Epithelial cell of prostate (primary cell): ENCODE measurements around a stretch of chr22.

DNA sequence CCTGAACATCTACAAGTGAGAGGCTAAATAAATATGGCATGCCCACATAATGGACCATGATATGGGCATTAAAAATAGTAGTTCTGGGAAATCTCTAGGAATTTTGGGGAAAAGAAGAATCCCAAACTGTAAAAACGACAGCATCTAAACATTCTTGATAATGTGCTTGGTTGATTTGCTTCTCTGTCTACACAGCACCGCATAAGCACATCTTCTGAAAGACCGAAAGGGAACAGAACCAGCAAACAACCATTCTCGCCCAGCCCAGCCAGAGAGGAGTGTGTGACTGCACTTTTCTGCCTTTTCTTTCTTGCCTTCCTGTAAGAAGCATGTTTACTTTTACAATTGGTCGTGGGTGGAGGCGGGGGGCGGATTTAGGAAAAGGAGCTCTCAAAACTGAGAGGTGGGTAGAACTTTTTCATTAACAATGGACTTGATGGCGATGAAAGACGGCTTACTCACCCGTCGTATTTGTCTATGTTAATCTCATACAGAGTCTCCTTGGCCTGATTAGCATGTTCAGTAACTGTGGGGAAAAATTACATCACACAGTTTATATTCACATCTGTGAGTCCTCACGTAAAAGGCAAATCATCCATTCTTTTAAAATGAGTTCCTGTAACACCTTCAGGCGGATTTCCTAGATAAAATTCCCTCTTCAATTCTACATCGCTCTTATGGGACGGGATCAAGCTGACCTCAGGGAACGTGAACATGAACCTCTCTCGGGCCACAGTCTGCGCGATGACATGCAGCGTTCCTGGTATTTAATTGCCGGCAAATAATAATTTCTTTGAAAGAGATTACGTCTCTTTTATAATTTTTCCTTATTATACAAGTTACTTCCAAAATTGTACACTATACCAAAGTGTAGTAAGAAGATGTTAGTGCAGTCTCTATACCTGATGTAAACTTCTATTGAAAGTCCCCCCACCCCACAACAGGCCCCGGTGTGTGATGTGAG lies 27.1 kb downstream of the CERK start:
- RRBS, result no CpG with 5 or more reads among the region's 23 CpGs

DNA sequence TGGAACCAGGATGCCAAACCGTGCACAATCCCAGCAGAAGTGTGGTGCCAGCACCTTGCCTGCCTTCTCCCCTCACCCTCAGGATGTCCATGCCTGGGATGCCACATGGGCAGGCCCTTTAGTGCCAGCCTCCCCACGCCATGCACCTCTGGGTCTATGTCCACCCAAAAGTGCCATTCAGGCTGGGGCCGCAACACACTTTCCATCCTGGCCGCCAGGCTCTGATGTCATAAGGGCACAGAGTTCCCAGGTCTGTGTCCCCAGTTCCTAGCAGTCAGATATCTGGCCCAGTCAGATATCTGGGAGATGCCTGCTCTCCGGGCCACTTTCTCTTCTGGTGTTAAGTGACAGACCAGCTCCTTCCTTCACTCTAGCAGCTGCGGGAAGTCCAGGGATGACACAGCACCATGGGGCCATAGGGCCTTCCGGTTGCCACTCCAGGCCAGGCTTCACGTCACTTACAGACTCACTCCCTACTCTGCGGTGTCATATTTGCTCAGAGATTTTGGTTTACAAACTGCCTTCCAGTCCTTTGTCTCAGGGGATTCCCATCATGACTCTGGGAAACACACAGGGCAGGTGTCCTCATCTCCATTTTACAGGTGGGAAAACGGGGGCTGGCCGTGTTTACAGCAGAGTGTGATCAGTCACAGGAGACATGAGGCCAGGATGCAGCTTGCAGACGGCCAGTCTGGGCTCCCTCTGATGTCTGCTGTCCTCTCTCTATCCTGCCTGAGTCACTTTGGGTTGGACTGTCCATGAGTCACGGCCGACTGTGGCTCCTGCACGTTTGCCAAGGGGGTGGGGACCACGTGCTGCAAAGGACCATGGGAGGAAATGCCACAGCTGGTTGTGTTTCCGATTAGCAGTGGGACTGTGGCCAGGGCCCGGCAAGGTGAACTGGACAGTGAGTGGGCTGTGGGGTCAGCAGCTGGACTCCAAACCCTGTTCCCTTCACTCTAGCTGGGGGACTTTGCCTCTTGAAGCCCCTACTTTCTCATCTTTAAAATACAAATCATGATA lies 8.3 kb upstream of the TBC1D22A start:
- RRBS, result 31% methylated on average over 2 of the region's 18 CpGs

DNA sequence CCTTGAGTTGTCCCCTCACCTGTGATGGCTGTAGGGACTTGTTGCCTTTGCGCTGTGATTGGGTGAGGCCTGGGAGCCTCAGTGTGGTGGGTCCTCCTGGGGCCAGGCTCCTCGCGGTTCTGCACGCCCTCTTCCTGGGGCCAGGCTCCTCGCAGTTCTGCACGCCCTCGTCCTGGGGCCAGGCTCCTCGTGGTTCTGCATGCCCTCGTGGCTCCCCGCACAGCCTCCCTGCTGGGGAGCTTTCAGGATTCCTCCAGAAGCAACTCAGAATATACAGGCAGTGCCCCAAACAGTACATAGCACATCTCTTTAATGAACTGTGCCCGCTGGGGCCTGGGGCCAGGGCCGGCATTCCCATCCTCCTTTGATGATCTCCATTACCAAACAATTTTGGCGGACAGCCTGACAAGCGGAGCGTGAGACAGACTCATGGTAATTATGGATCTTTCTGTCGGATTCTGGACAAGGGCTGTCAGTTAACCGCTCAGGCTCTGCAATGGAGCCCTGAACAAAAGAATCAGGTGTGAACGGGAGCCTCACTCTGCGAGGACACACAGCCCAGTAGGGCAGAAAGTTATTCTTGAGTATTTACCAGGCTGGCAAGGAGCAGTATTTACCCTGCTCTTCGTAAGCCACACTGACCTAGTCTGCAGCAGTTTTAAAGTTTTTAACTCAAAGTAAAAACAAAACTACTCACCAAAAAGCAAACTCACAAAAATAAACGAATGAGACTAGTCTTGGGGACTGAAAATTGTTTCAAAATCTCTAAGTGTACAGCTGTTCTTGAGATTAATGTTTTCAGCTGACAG lies 173.9 kb downstream of the TBC1D22A start:
- RRBS, result no CpG with 5 or more reads among the region's 21 CpGs

GRCh38 chr22:47163885-47164975 lies 401.8 kb downstream of the TBC1D22A start:
- RRBS, result 71% methylated on average over 2 of the region's 37 CpGs

DNA sequence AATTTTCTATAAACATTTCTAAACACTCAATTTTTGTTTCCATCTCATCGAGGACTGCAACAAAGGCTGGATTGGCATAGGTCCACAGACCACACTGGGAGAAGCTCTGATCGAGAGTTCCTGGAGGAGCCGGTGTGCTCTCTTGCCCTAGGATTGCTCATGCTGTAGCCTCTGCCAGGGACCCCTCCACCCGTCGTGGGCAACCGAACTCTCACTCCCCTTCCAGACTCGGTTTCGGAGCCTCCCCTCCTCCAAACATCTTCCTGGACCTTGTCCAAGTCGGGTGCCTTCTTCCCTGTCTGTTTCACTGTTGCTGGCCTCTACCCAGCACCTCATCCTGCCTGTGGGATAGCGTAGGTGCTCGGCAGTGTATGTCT lies 770.1 kb upstream of the TAFA5 start:
- RRBS, result no CpG with 5 or more reads among the region's 11 CpGs

DNA sequence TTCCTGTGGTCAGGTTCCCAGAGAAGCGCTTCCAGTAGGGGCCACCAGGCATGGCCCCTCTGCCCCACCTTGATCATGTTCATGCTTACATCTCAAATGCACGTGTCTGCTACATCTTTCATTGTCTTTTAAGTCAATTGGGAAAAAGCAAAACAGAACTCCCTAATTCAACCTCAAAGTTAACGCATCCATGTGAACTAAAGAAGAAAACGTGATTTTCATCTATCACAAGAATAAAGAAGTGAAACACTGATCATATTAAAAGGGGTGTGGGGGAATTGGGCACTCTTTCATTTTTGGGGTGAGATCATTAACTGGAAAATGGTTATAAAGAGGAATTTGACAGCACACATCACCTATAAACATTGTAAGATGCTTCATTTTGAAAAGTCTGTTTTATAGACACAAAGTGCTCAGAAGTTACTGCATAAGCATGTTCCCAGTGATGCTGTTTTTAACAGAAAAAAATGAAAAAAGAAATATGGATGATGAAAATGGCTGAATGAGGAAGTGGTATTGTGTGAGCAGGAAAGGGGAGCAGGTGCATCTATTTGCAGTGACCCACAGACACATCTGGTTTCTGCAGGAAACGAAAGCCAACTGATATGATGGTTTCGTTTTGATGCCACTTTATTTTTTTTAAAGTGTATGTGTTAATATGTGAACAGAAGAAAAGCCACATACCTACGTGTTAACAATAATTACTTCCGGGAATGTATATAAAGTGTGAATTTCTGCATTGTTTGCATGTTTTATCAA lies 391.3 kb upstream of the TAFA5 start:
- RRBS, result no CpG with 5 or more reads among the region's 8 CpGs

- RRBS, result no CpG with 5 or more reads among the region's 5 CpGs
These were observed 89.1 kb upstream of the TAFA5 start for GRCh38 chr22:48400313-48400587.

DNA sequence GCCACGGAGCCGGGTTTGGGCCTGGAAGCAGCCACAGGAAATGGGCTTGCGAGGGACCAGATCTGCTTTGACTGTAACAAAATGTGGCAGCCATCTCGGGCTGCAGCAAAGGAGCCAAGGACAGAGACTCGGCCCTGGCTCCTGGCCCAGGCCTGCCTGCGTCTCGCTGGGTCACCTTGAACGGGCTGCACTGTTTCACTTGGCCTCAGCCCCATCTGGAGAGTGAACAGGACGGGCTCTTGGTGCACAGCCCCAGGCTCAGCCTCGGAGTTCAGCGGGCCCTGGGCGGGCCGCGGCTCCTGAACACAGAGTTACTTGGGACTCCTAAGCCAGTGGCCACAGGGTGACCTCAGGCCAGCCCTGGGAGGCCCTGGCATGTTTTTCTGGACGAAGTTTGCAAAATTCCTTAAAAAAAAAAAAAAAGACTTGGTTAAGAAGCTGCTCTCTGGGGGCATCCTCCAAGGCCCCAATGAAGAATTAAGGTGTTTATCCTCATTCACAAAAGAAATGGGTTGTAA lies 12.0 kb upstream of the TAFA5 start:
- RRBS, result no CpG with 5 or more reads among the region's 15 CpGs

GRCh38 chr22:48489912-48490563 lies 685 bp downstream of the TAFA5 start:
- RRBS, result 2% methylated on average over 45 of the region's 68 CpGs

- RRBS, result 2% methylated on average over 31 of the region's 118 CpGs
These were observed 86.5 kb downstream of the TAFA5 start for GRCh38 chr22:48575754-48576416.

DNA sequence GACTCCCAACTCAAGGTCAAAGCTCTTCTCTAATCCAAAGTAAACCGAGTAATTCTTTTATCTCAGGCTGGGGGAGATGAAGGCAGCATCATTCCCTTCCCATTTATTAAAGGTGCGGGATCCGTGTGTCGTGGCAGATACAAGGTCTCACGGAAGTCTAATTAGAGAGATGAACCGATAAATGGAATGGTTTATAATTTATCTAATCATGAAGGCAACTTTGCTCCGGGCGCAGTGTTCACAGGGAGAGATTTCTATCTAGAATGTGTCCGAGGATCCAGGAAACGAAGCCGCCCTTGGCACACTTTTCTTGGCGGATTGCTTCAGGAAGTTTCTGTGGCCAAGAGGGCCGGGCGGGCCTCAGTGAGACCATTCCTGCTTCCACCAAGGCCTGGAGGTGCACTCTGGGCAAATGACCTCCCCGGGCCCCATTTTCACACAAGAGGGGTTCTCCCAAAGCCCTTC lies 526.9 kb downstream of the TAFA5 start:
- RRBS, result 38% methylated on average over 3 of the region's 15 CpGs

DNA sequence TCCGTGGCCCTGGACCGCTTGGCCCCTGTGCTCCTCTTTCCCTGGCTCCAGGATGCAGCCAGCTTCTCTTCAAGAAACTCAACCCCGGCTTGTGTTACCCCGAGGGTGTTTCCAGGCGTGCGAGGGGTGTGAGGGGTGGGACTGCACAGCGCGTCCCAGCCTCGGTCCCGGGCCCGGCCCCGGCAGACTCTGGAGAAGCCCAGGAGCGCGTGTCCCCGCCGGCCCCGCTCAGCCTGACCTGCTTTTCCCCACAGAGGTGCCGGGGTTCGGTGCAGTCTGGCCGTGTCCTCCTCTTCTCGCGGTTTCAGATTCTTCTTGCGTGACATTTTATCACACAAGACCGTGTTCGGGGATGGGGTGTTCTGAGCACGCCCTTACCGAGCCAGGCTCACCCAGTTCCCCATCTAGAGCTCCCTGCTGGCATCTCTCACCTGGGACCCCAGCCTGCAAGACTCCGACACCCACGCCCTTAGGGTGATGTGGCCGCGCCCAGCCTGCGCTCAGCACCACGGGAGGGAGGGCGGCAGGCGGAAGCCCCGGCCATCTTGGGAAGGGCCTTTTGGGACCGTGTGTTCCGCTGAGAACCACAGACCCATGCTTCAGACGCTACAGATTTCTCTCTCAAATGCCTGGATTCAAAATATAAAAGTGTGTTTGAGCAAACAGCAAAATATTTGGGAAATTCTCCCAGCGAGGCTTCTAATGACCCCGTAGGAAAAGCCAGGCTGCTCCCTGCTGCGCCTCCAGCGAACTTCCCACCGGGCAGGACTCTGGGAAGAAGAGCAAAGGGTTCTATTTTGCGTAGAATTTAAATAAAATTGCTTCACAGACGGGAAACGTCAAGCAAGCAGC lies 562.8 kb downstream of the TAFA5 start:
- RRBS, result 59% methylated on average over 9 of the region's 47 CpGs

DNA sequence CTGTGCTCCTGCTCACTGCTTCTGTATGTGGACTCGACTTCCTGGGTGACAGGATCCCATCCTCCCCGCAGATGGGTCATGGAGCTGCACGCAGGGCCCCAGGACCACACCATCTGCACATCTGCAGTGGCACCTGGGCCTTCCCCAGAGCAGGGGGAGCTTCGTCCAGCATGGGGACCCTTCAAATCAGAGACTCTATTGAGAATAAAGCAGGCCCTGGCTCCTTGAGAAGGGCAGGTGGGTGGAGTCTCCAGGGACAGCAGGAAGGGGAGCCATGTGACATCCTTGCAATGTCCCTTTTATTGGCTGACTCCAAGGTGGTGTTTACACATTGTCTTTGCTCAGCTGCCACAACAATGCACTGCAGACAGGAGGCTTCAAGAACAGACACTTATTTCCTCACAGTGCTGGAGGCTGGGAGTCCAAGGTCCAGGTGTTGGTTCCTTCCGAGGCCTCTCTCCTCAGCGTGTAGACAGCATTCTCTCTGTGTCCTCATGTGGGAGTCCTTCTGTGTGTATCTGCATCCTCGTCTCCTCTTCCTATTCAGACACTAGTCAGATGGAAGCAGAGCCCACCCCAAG lies 591.8 kb downstream of the BRD1 start:
- RRBS, result no CpG with 5 or more reads among the region's 7 CpGs

DNA sequence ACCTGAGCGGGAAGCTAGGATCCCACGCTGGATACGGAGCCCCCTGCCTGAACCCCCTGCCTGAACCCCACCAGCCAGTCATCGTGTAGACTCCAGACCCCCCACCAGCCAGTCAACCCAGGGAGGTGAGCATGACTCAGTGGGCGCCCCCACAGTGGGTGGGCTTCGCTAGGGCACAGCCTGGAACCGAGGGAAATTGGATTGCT lies 57.2 kb downstream of the BRD1 start:
- RRBS, result no CpG with 5 or more reads among the region's 7 CpGs

GRCh38 chr22:49784770-49785135 lies 42.9 kb downstream of the BRD1 start:
- RRBS, result 92% methylated on average over 11 of the region's 18 CpGs

DNA sequence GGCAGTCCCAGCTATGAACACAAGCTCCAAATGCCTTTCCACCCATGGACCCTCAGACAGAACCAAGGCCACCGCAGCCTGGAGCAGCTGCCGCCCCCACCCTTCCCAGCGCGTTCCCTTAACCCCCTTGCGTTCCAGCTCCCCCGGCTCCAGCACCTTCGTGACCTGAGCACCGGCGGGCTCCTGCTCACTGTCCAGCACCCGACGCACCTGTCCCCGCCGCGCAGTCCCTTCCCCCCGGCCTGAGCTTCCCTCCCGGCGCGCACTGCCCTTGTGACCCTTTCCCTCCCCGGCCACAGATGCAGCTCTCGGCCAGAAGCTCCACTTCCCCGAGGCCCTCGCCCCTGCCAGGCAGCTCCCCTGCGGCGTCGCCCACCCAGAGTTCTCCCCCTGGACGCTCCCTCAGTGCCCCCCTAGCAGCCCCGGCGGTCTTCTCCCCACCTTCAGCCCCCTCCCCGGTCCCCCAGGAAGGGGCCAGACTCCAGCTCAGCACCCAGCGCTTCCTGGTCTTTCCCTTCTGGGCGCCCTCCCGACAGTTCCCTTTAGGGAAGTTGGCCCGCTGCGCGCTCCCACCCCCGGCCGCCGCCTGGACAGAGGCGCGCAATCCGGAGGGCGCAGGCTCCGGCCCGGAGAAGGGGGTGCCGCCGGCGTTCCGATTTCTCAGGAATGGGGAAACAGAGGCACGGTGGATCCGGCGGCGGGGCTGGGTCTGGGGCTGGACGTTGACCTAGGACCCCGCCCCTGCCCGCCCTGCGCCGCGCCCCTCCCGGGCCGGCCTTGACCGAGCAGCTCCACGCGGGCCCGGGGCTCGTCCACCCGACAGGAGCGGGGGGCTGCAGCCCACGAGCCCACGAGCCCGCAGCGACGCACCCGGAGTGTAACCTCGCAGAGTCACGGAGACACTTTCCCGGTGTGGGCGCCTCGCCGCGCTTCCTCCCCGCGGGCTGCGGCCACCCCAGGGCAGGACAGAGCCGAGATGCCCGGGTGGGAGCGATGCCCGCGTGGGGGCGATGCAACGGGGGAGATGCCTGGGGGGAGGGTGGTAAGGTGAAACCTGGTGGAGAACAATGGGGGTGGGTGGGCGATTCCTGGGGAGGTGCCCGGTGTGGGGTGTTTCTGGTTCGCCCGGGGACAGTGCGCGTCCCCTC lies 5.3 kb upstream of the ZBED4 start:
- RRBS, result 7% methylated on average over 41 of the region's 96 CpGs

- RRBS, result 95% methylated on average over 6 of the region's 27 CpGs
These were observed 15.7 kb upstream of the PIM3 start for GRCh38 chr22:49944599-49945644.

DNA sequence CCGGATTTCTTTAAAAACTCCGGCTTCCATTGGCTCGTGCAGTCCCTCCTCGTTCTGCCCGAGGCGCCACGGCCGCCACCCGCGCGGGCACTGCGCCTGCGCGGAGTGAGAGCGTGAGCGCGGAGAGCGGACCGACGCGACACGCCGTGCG lies 309 bp upstream of the PIM3 start:
- RRBS, result 0% methylated on average over 1 of the region's 24 CpGs

DNA sequence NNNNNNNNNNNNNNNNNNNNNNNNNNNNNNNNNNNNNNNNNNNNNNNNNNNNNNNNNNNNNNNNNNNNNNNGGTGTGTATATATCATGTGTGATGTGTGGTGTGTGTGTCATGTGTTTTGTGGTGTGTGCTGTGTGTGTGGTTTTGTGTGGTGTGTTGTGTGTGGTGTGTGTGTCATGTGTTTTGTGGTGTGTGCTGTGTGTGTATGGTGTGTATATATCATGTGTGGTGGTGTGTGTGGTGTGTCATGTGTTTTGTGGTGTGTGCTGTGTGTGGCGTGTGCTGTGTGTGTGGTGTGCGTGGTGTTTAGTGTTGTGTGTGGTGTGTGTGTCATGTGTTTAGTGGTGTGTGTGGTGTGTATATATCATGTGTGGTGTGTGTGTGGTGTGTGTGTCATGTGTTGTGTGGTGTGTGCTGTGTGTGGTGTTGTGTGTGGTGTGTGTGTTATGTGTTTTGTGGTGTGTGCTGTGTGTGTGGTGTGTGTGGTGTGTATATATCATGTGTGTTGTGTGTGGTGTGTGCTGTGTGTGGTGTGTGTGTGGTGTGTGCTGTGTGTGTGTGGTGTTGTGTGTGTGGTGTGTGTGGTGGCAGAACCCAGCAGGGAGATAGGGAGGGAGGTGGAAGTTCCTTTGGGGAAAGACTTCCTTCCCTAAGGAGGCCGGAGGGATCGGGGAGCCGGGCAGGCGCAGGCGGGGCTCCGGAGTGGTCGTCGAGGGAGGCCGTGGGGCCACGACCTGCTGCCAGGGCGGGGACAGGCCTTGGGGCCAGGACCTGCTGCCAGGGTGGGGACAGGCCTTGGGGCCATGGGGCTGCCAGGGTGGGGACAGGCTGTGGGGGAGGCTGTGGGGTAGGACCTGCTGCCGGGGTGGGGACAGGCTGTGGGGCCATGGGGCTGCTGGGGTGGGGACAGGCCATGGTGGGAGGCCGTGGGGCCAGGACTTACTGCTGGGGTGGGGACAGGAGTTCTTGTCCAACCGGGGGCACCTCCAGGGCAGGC lies 15.0 kb downstream of the PIM3 start:
- RRBS, result no CpG with 5 or more reads among the region's 16 CpGs